ENCODE data around the genes CD58 and TTF2.

DNA sequence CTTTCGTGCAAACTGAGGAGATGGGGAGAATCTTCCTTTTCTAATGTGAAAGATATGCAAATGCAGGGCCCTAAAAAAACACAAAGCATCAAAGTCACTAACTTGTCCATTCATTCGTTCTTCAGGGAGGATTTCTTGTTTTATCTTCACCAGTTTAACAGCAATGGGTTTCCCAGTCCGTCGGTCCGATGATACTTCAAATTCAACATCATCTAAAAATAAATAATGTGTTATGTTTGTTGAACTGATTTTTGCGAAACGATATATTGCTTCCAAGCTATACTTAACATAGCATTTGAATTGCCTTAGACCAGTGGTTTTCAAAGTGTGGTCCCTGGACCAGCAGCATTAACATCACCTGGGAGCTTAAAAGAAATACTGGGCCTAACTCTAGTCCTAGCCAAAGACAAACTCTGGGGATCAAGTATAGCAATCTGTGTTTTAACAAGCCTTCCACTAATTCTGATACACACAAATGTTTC, 19.9 kb downstream of the CSDE1 start:
- PRO-cap, 3 experiments, result no peak in any of the 3 experiments
- RAMPAGE, long total RNA, 4 experiments, result no peak in any of the 4 experiments
- RRBS, result no CpG with 5 or more reads among the region's 7 CpGs

DNA sequence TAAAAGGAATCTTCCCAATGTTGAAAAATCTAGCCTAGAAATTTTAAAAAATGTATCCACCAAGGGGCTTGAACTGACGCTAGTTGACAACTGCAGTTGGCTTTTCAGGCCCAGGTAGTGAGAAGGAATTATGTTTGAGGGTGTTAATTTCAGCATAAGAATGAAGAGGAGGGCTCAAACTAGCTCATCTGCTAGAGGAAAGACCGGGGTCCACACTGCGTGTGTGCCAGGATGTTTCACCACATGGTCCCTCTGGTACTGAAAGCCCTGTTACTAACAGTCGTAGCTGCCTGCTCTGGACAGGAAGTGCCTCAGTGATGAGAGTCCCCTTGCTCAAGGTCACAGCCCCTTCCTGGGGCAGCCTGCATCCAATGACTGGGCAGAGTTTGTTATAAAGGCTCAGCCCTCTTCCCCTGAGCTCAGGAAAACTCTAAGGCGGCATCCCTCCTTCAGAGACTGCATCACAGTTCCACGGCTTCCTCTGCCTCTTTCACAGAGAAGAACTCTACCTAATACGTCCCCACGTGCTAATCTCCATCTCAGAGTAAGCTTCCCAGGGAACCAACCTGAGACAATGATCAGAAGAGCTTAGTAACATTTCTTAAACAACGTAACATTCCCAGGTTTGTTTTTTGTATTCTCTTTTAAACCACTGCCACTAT, 38.2 kb upstream of the ATP1A1 start:
- PRO-cap, 3 experiments, result no peak in any of the 3 experiments
- RAMPAGE, long total RNA, 4 experiments, result no peak in any of the 4 experiments
- RRBS, result no CpG with 5 or more reads among the region's 9 CpGs

- PRO-cap, 3 experiments, result peak in 3 of 3 experiments; most common plus-strand start chr1:116377785 (in 2); most common minus-strand start chr1:116378004 (in 3)
- RAMPAGE, long total RNA, 4 experiments, result no peak in any of the 4 experiments
- RRBS, result no CpG with 5 or more reads among the region's 14 CpGs
These were observed 4.6 kb downstream of the ATP1A1 start for GRCh38 chr1:116377244-116378468.

- PRO-cap, 3 experiments, result no peak in any of the 3 experiments
- RAMPAGE, long total RNA, 4 experiments, result start-site peak on the plus strand in 1 of 4 experiments, at chr1:116395118-116395283 at its widest, 10 to 14 reads per replicate
- RRBS, result no CpG with 5 or more reads among the region's 12 CpGs
These were observed 22.0 kb downstream of the ATP1A1 start for GRCh38 chr1:116394961-116395477.

- PRO-cap, 3 experiments, result no peak in any of the 3 experiments
- RAMPAGE, long total RNA, 4 experiments, result start-site peak on the plus strand in 1 of 4 experiments, at chr1:116398627-116398738 at its widest, 21 reads per replicate
- RRBS, result no CpG with 5 or more reads among the region's 12 CpGs
These were observed 25.6 kb downstream of the ATP1A1 start for GRCh38 chr1:116398451-116399247.

- PRO-cap, 3 experiments, result no peak in any of the 3 experiments
- RAMPAGE, long total RNA, 4 experiments, result no peak in any of the 4 experiments
- RRBS, result no CpG with 5 or more reads among the region's 10 CpGs
These were observed 27.7 kb downstream of the ATP1A1 start for GRCh38 chr1:116400588-116401297.

- PRO-cap, 3 experiments, result no peak in any of the 3 experiments
- RAMPAGE, long total RNA, 4 experiments, result no peak in any of the 4 experiments
- RRBS, result no CpG with 5 or more reads among the region's 4 CpGs
These were observed 85.8 kb downstream of the CD58 start for GRCh38 chr1:116484946-116485445.

GRCh38 chr1:116489030-116489857, 81.6 kb downstream of the CD58 start:
- PRO-cap, 3 experiments, result no peak in any of the 3 experiments
- RAMPAGE, long total RNA, 4 experiments, result no peak in any of the 4 experiments
- RRBS, result no CpG with 5 or more reads among the region's 5 CpGs

- PRO-cap, 3 experiments, result no peak in any of the 3 experiments
- RAMPAGE, long total RNA, 4 experiments, result no peak in any of the 4 experiments
- RRBS, result no CpG with 5 or more reads among the region's 5 CpGs
These were observed 71.8 kb downstream of the CD58 start for GRCh38 chr1:116498951-116499516.

DNA sequence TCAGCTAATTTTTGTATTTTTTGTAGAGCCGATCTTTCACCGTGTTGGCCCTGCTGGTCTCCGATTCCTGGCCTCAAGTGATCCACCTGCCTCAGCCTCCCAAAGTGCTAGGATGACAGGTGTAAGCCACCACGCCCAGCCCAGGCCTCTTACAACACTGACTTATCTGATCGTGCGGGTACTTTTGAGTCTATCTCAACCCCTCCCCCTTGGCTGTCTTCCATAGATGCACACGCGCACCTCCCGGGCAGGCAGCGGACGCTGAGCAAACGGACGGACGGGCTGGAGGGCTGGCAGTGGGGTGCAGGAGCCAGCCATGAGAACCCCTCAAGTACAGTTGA, 1.1 kb downstream of the CD58 start:
- PRO-cap, 3 experiments, result peak in 3 of 3 experiments; most common plus-strand start position 268 of the sequence (in 3); most common minus-strand start position 159 of the sequence (in 1)
- RAMPAGE, long total RNA, 4 experiments, result no peak in any of the 4 experiments
- RRBS, result no CpG with 5 or more reads among the region's 14 CpGs

DNA sequence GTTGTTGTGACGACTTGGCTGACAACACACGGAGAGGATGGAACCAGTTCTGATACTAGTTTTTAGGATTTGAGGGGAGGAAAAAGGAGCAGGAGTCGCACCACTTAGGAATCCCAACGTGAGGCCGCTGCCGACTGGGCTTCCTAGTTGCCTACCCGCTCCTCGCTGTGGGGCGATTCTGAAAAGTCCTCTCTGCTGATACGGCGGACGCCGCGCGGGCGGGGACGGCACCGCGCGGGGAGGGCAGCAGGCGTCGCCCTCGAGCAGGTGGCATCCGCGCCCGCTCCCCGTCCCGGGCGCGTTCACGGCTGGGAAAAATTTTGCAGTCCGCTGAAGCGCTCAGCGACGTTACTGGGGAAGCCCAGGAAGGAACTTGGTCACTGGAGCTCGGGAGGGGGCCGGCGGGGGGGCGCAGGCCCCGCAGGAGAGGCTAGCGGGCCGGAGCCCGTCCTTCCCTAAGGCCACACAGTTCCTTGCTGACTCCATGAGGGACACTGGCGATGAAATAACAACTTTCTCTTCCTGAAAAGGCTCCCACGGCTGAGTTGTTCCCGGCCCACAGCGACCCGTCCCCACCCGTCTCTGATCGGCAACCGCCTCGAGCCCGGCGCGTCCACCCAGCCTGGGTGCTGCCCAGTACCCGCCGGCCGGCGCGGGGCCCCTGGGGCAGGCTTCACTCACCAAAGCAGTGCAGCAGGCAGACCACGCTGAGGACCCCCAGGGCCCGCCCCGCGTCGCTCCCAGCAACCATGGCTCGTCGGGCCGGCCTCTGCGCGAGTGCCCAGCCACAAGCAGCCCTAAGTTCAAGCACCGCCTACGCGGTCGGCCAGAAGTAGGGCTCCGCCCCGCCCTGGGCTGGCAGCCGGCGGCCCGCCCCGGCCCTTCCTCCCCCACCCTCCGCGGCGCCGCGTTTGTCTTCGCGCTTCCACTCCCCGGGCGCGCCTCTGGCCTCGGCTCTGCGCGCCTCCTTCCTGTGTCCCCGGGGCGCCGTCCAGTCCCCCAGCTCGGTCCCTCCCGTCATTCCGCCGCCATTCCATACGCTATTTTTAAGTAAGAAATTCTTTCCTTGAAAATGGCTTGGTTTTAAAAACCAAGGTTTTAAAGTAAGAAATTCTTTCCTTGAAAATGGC, at the start of gene CD58:
CD58 (minus strand) TSS at position 805 of the 1,130 bp plus-strand sequence.
- PRO-cap, 3 experiments, result peak in 3 of 3 experiments; most common plus-strand start position 351 of the sequence (in 2); most common minus-strand start position 174 of the sequence (in 3)
- RAMPAGE, long total RNA, 4 experiments, result start-site peak on the plus strand in 1 of 4 experiments, centred at position 283 of the sequence, 13 reads per replicate; start-site peak on the minus strand in 4 of 4 experiments, centred at positions 772 to 794 of the sequence, 79 to 467 reads per replicate
- RRBS, result 1% methylated on average over 49 of the region's 101 CpGs

DNA sequence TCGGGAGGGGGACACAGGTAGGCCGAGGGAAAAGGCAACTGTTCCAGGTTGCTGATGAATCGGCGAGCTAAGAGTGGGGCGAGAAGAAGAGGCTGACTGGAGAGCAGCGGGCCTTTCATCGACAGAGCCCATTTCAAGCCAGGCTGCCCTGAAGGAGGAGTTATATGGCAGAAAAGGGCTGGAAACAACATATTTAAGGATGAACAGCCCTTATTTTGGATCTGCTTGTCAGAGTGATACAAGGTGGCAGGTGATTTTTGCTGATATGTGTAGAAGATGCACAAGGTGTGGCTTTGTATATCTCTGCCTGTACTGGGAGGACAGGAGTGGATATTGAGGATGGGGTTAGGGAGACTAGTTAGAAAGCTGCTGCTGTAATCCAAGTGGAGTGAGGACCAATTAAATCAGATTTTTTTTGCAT, 1.0 kb downstream of the CD2 start:
- PRO-cap, 3 experiments, result no peak in any of the 3 experiments
- RAMPAGE, long total RNA, 4 experiments, result no peak in any of the 4 experiments
- RRBS, result no CpG with 5 or more reads among the region's 7 CpGs

GRCh38 chr1:116982164-116982954, 19.2 kb upstream of the CD101 start:
- PRO-cap, 3 experiments, result peak in 1 of 3 experiments; most common plus-strand start chr1:116982533 (in 1); most common minus-strand start chr1:116982372 (in 1)
- RAMPAGE, long total RNA, 4 experiments, result no peak in any of the 4 experiments
- RRBS, result 57% methylated on average over 1 of the region's 9 CpGs

GRCh38 chr1:117051297-117052160, 8.6 kb upstream of the TTF2 start:
- PRO-cap, 3 experiments, result no peak in any of the 3 experiments
- RAMPAGE, long total RNA, 4 experiments, result no peak in any of the 4 experiments
- RRBS, result no CpG with 5 or more reads among the region's 11 CpGs

DNA sequence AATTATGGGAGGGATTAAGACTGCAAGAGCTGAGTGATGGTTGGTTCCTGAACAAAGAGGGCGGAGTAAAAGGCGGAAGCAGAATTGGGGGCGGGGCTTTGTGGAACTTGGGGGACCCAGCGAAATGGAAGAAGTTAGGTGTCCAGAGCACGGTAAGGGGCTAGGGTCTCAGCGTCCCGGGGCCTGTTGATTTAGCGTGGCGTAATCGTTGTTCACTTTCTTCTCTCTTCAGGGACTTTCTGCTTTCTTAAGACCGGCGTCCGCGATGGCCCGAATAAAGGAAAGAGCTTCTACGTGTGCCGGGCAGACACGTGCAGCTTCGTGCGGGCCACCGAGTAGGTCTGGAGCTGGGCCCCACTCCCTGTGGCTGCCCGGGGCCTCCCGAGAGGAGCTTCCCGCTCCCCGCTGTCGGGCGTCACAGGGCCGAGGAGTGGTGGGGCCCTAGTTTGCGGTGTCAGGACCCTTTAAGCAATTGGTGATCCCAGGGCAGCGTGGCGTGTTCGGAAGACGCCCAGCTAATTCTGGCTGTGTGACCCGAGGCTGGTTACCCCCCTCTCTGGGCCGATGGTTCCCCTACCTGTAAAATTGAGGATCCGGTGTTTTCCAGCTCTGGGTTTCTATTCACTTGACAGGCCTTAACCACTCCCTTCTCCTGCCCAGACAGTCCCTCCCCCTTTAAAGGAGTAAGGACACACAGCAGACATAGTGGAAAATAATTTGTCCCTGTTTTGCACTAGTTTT, at the start of gene TTF2:
TTF2 (plus strand) TSS at position 104 of the 741 bp plus-strand sequence.
- PRO-cap, 3 experiments, result peak in 3 of 3 experiments; most common plus-strand start position 117 of the sequence (in 3); most common minus-strand start position 623 of the sequence (in 2)
- RAMPAGE, long total RNA, 4 experiments, result start-site peak on the plus strand in 2 of 4 experiments, centred at positions 103 to 115 of the sequence, 28 to 198 reads per replicate
- RRBS, result 1% methylated on average over 12 of the region's 36 CpGs

GRCh38 chr1:117114768-117115311, 6.7 kb downstream of the TRIM45 start:
- PRO-cap, 3 experiments, result no peak in any of the 3 experiments
- RAMPAGE, long total RNA, 4 experiments, result no peak in any of the 4 experiments
- RRBS, result no CpG with 5 or more reads among the region's 2 CpGs

GRCh38 chr1:117128604-117129150, 7.1 kb upstream of the TRIM45 start:
- PRO-cap, 3 experiments, result no peak in any of the 3 experiments
- RAMPAGE, long total RNA, 4 experiments, result no peak in any of the 4 experiments
- RRBS, result no CpG with 5 or more reads among the region's 3 CpGs

GRCh38 chr1:117449434-117450148, 82.3 kb downstream of the MAN1A2 start:
- PRO-cap, 3 experiments, result no peak in any of the 3 experiments
- RAMPAGE, long total RNA, 4 experiments, result no peak in any of the 4 experiments
- RRBS, result no CpG with 5 or more reads among the region's 5 CpGs

DNA sequence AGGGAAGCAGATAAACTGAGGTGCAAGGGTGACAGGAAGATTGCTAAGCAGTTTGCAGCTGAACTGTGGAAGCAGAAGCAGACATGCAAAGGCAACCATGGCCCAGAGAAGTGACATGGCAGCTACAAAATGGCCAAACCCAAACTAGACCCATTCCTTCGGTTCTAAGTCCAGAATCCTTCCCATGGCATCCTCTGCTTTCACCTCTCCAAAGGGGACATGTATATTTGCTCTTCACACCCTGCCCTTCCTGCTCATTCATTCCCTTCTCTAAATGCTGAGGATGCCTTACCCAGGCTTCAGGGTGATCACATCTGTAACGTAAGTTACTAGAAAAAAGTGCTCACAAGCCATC, 74.4 kb downstream of the TENT5C start:
- PRO-cap, 3 experiments, result no peak in any of the 3 experiments
- RAMPAGE, long total RNA, 4 experiments, result no peak in any of the 4 experiments
- RRBS, result no CpG with 5 or more reads among the region's 2 CpGs

DNA sequence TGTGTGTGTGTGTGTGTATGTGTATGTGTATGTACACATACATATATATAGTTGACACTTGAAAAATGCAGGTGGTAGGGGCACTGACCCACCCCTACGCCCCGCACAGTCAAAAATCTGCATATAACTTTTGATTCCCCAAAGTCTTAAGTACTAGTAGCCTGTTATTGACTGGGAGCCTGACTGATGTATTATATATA, 30.5 kb downstream of the WDR3 start:
- PRO-cap, 3 experiments, result no peak in any of the 3 experiments
- RAMPAGE, long total RNA, 4 experiments, result no peak in any of the 4 experiments
- RRBS, result no CpG with 5 or more reads among the region's 2 CpGs

Data from adrenal gland (tissue), 7 donors.